AG04449 (cell line): ENCODE measurements around a stretch of chr15.

GRCh38 chr15:91263979-91264688 lies 164.1 kb downstream of the SV2B start:
- RRBS: no CpG with 5 or more reads among the region's 9 CpGs

- RRBS: no CpG with 5 or more reads among the region's 12 CpGs
Observed at GRCh38 chr15:91801974-91802743, 51.3 kb upstream of the SLCO3A1 start.

- RRBS: no CpG with 5 or more reads among the region's 14 CpGs
Observed at GRCh38 chr15:91866469-91867427, 13.2 kb downstream of the SLCO3A1 start.

- RRBS: no CpG with 5 or more reads among the region's 7 CpGs
Observed at GRCh38 chr15:91875260-91875753, 21.8 kb downstream of the SLCO3A1 start.

DNA sequence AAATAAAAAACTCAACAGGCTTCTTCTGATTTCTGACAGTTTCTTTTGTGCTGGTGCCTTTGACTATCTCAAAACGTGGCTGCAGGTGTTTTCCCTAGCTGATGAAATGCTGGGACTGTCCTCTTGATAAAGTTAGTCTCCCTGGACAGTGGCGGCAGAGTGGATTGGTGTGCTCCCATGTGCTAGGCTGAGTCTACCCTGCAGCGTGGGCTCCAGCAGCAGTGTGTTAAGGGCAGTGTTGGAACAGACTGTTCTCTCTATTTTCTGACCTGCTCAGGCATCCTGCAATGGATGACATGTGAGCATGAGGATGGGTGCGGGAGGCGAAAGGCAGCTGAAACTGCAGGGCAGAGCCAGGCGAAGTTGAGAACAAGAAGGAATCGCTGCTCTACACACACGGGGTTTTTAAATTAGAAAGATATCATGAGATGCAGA lies 44.0 kb downstream of the SLCO3A1 start:
- RRBS: no CpG with 5 or more reads among the region's 8 CpGs

- RRBS: no CpG with 5 or more reads among the region's 6 CpGs
Observed at GRCh38 chr15:91980805-91981317, 127.4 kb downstream of the SLCO3A1 start.

GRCh38 chr15:92184809-92185040 lies 209.0 kb upstream of the ST8SIA2 start:
- RRBS: no CpG with 5 or more reads among the region's 3 CpGs

- RRBS: no CpG with 5 or more reads among the region's 4 CpGs
Observed at GRCh38 chr15:92595225-92595594, 60.4 kb downstream of the FAM174B start.

GRCh38 chr15:92616488-92616955 lies 39.1 kb downstream of the FAM174B start:
- RRBS: no CpG with 5 or more reads among the region's 16 CpGs

DNA sequence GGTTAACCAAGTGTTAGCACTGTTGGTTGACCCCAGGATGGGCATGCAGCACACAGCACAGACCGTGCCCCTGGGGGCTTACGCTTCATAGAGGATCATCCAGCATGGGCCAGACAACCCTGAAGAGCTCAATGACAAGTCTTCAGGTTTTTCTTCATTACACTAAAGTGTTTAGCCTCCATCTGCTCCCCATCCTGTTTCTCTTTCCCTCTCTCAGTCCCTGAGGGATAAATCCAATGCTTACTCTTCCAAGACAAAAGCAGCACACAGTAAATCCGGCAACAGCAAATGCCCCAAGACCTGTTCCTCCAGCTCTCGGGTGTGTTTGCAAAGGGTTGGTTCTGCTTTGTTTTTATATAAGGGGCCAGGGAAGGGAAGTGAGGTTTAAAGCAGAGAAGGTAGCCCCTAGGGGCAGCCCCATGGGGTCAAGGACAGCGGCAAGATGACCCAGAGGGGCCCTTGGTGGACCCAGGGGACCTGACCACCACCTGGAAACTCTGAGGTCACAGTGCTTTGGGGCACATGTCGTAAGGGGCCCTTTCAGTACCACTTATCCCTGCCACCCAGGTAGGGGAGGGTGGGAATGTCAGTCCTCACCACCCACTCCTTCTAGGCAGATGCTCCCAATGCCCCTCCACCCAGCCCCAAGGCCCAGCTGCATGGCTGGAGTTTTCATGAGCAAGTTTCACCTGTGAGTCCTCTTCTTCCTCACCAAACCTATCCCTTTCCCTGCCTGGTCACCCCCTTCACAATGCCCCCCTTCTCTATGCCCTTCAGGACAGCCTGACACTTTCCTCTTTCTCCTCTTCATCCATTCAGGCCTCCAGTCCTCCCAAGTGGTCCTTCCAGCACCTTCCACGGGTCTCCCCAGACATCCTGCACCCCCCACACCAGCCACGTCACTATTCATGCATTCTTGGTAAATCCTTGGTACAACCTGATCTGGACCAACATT lies 10.0 kb downstream of the FAM174B start:
- RRBS: no CpG with 5 or more reads among the region's 8 CpGs

- RRBS: no CpG with 5 or more reads among the region's 9 CpGs
Observed at GRCh38 chr15:92652587-92653085, 2.9 kb downstream of the FAM174B start.

DNA sequence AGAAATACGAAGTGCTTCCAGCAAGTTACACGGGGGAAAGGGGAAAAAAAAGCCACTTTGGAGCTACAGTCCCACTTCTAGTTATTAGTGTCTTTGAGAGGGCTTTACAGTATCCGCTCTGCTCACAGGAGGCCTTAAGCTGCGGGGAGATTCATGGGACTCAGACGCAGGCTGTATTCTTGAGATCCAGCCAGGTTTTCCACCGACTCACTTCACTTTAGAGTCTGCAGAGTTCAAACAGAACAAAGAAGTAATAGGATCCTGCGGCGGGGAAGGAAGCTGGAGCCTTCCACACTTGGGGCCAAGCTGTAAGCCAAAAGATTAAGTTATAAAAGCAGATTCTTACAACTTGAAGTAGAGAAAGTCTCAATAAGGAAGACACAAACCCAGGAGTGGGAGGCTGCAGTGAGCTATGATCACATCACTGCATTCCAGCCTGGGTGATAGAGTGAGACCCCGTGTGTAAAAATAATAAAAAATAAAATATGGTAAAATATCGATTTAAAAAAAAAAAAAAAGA lies 60.2 kb upstream of the FAM174B start:
- RRBS: no CpG with 5 or more reads among the region's 10 CpGs

DNA sequence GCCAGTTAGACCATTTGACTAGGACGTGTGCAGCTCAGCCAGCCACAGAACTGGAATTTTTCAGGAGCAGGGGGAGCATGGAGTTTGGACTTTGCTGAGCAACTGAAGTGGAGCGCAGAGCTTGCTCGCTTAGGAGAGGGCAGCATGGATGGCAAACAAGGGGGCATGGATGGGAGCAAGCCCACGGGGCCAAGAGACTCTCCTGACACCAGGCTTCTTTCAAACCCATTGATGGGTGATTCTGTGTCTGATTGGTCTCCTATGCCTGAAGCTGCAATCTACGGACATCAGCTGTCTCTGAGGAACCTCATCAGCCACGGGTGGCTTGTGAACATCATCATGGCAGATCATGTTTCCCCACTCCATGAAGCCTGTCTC lies 104.6 kb upstream of the CHD2 start:
- RRBS: no CpG with 5 or more reads among the region's 6 CpGs

GRCh38 chr15:92817208-92817853 lies 82.8 kb upstream of the CHD2 start:
- RRBS: no CpG with 5 or more reads among the region's 12 CpGs

DNA sequence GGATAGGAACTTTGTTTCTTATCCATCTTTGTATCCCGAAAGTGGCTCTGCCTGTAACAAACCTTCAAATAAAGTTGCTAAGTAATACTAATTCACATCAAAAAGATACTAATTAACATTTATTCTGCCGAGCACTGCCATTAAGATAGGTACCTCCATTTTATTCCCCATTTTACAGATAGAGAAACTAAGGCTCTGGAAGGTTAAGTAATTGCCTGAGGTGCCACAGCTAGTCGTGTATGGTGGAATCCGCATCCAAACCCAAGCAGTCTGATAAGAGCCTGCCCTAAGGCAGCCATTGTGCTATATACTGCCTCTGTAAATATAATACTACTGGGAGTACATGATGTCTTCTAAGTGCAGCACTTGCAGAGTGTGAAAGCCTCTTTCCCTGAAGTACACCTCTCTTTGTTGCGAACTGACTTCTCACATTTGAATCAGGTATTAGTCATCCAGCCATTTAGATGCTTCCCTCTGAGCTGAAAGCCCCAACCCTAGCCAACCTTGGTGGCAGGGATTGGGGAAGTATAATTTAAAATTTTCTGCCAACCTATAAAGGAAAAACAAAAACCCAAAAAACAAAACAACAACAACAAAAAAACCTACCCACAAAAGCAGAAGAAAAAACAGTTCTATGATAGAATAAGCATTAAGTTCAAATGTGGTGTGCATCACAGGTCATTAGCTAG lies 78.5 kb upstream of the CHD2 start:
- RRBS: no CpG with 5 or more reads among the region's 5 CpGs

DNA sequence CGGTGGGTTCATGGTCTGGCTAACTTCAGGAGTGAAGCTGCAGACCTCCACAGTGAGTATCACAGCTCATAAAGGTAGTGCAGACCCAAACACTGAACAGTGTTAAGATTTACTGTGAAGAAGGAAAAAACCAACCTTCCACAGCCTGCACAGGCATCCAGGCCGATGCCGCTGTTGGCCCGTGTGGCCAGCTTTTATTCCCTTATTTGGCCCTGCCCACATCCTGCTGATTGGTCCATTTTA lies 50.0 kb upstream of the CHD2 start:
- RRBS: no CpG with 5 or more reads among the region's 4 CpGs

DNA sequence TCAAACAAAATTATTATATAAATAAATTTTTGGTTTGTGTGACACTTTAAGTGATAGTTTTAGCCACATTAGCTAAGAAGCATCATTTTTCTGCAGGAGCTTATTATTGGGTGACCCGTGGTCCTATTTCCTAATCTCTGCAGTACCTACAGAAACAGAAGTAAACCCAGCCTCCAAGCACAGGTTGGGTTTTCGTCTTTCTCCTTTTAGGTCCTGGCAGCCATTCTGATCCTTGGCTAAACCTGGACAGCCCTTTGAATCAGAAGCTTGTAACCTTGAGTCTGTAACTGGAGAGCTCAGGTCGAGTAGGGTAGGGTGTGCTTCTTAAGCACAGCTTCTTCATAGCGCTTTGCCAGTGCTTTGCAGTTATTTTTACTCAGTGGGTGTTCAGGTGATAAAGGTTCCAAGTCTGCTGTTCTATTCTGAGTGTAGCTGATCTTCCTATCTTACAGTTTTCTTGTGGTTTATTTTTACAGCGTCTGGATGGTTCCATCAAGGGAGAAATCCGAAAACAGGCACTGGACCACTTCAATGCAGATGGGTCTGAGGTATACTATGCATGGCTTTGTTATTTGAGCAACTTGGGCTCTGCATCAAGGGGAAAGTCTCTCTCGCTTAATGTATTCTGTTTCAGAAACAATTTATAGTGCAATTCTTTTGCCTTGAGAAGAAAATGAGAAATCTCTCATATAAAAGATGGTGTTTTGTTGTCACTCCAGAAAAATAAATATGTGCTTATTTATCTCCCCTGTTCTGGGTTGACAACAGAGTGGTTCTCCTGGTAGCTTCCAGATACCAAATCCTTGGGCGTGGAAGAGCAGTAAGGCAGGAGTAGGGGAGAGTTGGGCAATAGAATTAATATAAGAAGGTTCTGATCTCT lies 74.5 kb downstream of the CHD2 start:
- RRBS: no CpG with 5 or more reads among the region's 8 CpGs

DNA sequence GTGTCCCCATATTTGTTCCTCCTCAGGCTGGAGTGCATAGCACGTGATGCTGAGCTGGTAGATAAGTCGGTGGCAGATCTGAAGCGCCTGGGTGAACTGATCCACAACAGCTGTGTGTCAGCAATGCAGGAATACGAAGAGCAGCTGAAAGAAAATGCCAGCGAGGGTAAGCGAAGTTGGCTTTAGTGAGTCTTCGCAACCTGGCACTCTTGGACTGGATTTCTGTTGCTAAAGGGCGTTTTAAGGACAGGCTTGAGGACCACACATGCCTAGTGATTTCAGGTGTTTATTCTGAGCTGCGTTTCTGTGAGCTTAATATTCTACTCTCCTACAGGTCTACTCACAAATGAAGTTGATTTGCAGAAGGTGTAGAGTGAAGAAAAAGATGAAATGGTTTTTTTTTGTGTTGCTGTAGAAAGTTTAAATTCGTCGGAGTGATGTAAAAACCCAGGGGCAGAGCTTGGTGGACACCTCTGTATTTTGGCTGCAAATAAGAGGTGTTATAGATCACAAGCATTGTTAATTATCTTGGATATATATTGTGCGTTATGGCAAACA lies 92.8 kb downstream of the CHD2 start:
- RRBS: no CpG with 5 or more reads among the region's 12 CpGs

DNA sequence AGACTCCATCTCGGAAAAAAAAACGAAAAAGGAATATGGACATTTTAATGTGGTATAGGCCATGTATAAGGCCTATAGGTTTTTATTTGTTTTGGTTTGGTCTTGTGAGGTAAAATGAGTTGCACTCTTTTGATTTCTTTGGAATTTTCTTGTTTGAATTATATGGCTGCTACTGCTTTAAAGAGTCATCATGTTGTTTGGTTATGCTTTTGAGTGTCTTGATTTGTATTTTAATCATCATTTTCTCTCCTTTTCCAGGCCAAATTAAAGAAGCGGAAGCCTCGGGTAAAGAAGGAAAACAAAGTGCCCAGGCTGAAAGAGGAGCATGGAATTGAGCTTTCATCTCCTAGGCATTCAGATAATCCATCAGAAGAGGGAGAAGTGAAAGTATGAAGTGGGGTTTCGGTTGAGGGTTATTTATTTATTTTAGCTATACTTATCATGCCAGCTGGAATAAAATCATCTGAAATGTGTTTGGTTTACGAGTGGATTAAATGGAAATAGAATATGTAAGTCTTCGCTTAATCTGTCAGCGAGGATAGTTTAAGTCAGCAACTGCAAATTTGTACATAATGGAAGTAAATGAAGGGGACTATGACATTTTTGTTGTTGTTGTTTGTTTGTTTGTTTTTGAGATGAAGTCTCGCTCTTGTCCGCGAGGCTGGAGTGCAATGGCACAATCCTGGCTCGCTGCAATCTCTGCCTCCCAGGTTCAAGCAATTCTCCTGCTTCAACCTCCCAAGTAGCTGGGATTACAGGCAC lies 88.6 kb downstream of the RGMA start:
- RRBS: no CpG with 5 or more reads among the region's 12 CpGs

DNA sequence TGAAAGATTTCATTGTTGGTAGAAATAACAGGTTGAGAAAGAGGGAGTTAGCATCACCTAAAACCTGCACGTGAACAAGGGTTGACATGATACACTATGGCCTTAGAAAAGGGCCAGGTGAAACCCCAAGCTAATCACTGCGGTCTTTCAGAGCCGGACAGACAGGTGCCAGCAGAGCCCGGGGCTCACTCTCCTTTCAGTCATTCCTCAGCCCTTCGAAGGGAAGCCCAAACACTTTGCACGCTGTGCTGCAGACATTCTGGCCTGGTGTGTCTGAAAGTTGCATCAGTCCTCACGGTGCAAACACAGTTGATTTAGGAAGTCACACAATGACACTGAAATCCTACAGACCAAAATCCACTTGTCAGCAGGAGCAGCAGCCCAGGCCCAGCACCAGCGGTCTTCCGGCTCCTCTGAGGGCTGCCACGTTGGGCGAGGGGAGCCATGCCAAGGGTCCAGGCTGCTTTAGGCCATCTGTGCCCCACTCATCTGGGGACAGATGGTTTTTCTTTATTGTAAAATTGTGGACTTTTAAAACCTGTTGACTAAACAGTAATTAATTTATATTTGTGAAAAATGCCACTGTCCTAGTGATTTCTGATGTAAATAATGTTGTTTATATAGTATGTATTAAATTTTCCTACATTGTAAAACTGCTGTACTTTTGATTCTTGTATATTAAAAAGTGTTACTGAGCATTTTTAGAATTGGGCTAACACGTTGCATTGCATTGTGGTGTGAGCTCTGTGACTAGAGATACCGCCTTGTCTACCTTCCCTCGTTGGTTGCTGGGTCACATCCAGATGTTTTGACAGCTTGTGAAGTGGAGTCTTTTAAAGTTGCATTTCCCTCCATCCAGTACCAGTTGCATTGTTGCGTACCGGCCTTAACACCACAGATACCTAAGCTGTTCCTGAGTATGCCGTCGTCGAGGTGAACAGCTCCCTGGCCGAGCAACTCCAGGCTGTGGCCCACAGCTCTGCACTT lies 61.4 kb downstream of the RGMA start:
- RRBS: no CpG with 5 or more reads among the region's 20 CpGs